Mammary microvascular endothelial cell (primary cell): ENCODE data around the genes CLIP4 and BIRC6.

DNA sequence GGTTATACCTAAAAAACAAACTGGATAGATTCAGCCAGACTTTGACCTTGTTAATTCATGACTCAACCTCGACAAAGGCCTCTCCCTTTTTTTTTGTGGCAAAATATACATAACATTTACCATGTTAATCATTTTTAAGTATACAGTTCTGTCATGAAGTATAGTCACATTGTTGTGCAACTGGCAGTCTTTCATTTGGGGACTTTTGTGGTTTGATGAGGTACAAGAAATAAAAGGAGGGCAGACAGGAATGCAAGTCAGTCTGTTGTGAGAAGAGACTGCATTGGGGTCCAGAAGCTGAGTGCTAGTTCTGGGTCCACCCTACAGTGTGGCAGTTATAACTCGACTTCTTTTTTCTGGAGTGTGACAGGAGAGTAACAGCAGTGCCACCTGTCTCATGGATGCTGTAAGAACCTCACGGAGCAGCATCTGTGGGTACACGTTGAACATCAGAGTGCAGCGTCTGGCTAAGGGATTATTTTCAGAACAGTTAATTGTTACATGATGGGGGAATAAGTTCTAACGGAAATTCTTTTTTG is 28.5 kb upstream of the TOGARAM2 start:
- RAMPAGE, long total RNA, result no peak

DNA sequence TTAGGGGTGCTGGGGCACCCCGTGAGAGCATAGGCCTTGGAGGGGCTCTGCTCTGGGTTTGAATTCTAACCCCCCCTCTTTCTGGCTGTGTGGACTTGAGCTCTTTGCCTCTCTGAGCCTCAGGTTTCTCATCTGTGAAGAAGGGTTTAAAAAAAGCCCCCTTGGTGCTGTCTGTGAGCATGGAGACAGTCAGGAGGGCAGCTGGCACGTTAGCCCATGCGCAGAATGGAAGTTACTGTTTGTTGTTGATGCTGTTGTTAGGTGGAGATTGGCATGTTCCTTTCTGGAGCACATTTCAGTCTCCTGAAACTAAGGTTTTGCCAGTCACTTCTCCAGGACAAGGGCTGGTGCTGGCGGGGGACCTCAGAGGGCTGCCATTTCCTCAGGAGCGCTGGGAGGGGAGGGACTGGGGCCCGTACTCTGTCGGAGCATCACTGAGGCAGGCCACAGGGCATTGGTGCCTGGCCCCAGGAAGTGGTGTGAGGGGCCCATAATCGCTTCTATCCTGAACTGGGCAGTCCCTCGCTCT is 925 bp downstream of the TOGARAM2 start:
- RAMPAGE, long total RNA, result no peak

GRCh38 chr2:29064745-29065474 is 9.4 kb downstream of the PCARE start:
- RAMPAGE, long total RNA, result no peak

GRCh38 chr2:29076037-29076886 is 1.9 kb upstream of the PCARE start:
- RAMPAGE, long total RNA, result no peak

- RAMPAGE, long total RNA, result no peak
These were observed 17.8 kb upstream of the CLIP4 start for GRCh38 chr2:29097309-29097939.

- RAMPAGE, long total RNA, result no peak
These were observed at the start of gene CLIP4 for GRCh38 chr2:29114878-29115725. Gene CLIP4, plus strand, starts transcription at chr2:29115415.

DNA sequence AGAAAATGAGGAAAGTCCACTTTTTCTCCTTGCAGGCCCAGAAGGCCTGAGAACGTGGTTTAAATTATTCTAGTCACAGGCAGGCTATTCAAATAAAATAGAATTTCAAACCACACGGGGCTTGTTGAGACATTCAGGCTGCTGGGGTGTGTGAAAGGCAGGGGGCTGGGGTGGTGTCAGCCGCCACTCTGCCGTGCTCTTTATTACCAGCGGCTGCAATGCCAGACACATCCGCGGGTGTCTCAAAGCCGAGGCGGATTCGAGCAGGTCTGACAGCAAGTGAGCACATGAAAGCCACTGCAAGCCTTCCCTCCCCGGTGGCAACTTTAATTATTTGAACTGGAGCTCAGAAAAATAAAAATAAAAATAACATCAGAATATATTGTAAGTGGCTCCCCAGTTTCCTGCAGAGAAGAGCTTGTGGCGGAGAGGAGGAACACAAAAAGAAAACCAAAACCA is 199.5 kb downstream of the CLIP4 start:
- RAMPAGE, long total RNA, result no peak

DNA sequence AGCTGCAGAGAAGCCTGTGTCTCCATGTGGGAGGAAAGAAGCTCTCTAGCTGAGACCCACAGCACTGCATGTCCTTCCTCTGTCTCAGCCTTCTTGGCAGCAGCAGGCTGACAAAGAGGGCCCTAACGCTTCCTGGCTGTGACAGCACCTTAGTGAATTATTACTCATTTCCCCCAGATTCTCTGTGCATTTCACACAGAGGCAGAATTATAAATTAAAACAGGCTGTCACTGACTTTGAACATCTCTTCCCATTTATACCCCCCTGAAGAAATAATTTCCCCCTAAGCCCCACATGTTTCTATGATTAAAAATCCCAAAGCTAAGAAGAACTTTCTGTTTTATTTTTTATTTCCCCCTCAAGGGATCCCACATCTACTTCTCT is 206.9 kb downstream of the CLIP4 start:
- RAMPAGE, long total RNA, result no peak

- RAMPAGE, long total RNA, result no peak
These were observed 2.6 kb downstream of the YPEL5 start for GRCh38 chr2:30149347-30149965.

DNA sequence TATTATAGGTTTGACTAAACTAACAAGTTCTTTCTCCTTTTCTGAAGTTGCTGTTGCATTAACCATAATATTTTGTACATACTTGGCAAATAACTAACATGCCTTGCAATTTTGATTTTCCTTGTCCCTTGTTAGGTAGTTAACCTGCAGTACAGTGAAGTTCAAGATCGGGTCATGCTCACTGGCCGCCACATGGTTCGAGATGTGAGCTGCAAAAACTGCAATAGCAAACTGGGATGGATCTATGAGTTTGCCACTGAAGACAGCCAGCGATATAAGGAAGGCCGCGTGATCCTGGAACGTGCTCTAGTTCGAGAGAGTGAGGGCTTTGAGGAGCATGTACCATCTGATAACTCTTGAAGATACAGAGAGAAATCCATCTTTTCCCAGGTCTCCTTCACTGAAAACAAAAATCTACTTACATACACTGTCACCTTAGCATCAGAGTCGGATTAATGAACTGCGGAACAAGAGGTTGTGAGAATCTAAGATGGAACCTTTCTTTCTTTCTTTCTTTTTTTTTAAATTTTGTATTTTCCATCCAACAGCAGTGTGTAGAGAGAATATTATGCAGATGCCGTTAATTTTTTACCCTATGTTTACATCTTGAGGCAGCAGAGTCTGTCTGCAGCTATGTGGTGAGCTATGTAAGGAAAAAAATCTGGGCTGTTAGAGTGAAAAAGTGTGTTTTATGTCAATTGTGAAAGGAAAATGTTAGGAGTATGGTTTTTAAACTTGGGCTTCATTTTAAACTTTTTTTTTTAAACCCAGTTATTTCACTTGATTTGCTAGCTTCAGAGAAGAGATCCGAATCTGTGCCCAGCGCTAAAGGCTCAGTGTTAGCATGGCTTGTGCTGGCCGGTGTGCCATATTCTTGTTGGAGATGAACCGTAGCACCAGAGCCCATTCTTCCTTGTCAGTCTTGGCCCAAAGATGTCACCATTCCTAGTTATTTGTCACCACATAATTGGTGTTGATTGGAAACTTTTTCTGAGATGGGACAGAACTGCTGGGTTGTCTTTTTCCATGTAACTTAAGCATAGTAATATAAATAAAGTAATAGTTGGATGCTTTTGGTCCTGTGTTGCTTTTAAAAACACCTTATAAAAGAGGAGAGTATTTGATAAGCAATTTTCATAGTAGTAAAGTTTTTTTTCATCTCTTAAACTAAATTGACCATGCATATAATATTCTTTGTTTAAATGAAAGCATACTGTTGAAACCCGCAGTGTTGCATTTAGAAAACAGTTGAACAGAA is 12.1 kb downstream of the YPEL5 start:
- RAMPAGE, long total RNA, result no peak

DNA sequence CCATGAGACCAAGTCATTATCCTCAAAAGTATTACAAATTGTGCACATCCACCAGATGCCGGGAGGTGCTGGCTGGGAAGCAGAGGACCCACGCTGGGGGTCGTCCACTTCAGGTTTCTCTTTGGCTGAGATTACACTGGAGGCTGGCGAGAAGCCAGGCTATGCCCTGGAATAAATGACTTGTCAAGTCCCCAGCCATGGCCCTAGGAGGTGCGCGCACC is 42.5 kb upstream of the LCLAT1 start:
- RAMPAGE, long total RNA, result no peak

DNA sequence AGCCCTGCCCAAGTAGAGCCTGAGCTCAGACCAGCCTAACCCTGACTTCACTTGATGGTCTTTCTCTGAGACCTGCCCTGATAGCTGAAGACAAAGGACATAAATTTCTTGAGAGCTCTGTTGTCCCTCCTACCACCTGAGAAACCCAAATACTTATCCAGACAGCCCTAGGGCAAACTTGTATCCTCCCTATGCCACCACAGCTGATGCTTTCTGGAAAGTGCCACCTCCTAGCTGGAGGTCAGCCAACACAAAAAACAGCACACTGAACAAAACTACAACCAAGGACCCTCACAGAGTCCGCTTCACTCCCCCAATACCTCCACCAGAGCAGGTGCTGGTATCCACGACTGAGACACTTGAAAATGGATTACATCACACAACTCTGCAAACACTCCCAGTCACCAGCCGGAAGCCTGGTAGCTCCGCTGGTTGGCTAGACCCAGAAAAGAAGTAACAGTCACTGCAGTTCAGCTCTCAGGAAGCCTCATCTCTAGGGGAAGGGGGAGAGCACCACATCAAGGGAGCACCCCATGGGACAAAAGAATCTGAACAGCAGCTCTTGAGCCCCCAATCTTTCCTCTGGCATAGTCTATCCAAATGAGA is 175.3 kb downstream of the LCLAT1 start:
- RAMPAGE, long total RNA, result no peak

DNA sequence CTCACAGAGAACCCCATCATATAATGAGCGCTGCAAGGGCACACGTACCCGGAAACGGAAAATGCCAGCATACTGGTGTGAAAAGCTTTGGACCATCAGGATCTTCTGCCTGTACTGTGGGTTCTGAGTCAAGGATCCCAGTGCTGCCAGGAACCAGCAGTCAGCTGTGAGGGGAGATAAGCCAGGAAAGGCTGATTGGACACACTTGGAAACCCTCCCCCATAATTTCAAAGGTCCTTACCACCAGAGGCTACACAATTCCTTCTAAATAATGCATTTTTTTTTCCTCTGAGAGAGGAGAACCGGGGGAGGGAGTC is 31.4 kb downstream of the CAPN13 start:
- RAMPAGE, long total RNA, result no peak

GRCh38 chr2:30823244-30824008 is 16.2 kb upstream of the CAPN13 start:
- RAMPAGE, long total RNA, result no peak

DNA sequence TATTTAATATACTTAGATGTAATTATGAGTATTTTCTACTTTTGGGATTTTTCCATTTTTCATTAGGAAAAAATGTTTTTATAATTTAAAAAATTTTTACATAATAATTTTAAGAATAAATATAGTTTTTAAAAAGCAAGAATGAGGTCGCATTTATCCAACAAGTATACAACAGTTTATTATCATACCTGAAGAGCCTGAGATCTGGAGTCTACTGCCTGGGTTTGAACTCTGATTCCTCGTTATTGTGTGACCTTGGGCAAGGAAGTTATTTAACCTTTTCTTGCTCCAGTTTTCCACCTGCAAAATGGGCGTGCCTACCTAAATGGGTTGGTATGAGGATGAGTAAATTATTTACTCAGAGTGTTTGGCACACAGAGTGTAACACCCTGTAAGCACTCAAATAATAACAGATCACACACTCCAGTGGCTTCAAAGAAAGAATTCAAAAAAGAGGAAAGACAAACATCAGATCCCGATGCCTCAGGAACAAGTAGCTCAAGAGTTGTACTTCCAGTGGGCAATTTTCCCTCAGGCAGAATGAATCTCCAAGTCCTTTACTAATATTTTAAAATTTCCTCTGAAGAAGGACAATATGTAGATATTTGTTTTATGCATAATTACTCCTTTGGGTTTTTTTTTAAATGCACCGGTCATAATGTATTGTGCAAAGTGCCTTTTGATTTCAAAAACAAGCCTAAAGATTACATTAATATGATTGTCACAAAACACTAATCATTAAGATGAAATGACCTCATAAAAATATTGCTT is 2.4 kb downstream of the SRD5A2 start:
- RAMPAGE, long total RNA, result no peak

DNA sequence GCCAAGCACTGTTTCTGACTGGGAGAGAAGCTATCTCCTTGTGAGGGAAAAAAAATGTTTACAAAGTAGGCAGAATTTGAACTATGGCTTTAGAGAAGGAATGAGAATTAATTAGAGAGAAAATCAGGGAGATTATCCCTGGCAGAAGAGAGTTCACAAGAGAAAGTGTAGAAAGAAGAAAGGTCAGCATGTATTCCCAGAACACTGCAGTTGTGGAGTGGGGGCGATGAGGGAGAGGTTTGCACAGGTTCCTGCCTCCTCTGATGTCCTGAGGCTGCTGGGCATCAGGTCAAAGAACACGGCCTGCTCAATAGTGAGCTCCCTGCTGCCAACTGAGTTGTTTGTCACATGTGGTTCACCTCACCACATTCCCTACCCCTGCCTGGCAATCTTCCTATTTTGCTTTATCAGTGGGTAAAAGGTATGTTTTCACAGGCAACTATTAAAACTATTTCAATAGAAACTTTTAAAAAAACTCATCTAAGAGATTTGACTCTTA is 123.8 kb upstream of the SRD5A2 start:
- RAMPAGE, long total RNA, result no peak

GRCh38 chr2:31708213-31708402 is 127.4 kb upstream of the SRD5A2 start:
- RAMPAGE, long total RNA, result no peak

GRCh38 chr2:32356275-32357558 is at the start of gene BIRC6:
Gene BIRC6, plus strand, starts transcription at chr2:32357023.
- RAMPAGE, long total RNA, result no peak

DNA sequence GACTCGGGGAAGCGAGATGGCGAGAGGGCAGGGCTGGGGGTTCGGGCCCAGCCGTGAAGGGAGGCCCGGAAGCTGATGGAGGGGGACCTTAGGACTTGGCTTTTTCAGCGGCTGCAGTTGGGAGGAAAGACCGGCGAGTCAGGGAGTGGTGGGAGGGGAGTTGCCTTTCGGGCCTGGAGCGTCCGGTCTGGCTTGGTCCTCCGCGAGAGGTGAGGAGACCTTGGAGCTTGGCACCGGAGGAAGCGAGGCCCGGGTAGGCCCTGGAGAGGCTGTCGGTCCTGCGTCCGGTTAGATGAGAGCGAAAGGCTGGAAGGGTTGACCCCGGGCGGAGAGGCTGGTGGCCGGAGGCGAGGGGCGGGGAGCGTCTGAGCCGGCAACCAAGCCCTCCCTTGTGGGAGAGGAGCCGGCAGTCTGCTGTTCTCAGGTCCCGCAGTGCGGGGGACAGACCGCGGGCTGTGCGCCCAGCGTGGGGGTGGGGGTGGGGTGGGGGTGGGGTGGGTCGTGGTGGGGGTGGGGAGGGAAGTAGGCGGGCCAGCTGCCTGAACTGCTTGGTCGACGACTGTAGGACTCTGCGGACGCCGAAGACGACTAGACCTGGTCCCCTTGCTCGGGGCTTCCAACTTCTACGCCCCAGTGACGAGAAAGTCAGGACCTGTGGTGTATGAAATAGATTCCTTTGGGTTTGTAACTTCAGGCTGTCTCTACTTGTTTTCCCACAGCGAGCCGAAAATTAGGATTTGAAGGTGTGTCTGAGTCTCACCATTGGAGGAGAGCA is 923 bp downstream of the BIRC6 start:
- RAMPAGE, long total RNA, result no peak

DNA sequence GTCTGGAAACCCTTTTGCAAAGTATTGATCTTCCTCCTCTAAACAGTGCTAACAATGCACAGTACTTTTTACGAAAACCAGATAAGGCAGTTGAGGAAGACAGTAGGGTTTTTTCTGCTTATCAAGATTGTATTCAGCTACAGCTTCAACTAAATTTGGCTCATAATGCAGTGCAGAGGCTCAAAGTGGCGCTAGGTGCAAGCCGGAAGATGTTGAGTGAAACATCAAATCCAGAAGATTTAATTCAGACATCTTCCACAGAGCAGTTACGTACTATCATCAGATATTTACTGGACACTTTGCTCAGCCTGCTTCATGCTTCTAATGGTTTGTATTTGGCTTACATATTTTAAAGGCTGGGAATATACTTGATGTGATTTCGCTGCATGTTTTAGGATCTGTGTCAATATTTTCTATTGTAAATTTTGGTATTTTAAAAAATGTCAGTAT is 111.7 kb downstream of the BIRC6 start:
- RAMPAGE, long total RNA, result no peak